ENCODE results near the gene GALM.

DNA sequence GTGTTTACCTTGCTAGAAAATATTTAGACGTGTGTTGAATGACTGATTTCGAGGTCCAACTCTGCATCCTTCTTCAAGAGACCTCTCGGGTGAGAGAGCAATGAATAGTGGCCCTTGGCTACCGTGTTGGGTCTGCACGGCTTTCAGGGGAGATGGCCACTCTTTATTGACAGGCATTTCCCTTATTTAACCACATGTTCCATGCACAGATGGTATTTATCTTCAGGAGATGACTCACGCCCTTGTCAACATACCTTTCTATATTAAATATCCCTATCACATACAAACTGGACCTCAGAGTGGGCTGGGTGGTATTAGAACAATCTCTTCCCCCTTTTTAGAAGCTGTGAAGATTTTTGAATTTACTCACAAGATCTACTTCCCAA, 109.5 kb upstream of the CDC42EP3 start:
- PRO-cap = no peak

DNA sequence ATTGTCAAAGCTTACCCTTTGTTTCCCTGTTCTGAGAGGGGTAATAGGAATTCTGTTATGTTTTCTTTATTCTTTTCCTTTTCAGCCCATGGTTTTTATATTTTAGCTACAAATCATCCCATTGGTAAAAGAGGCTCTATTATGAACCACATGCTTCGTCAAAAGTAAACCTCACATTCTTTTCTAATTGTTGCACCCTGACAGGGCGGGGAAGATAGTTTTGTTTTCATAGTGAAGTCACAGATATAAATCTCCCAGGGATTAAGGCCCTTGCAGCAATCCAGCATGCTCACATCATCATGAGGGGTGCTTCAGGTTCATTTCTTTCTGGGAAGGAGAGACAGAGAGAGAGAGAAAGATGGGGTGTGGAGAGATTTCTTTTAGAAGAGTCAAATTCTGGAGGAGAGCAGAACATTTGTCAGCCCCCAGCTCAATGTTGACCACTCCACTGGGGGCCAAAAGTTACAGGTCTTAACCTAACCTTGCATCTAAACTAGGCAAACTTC, 124.5 kb upstream of the CDC42EP3 start:
- PRO-cap = unidirectional peak, plus-strand start at position 292 of the sequence

GRCh38 chr2:37798642-37798919, 126.5 kb upstream of the RMDN2 start:
- PRO-cap = no peak

GRCh38 chr2:37923679-37924078, 1.4 kb upstream of the RMDN2 start:
- PRO-cap = unidirectional peak, plus-strand start at chr2:37923783

GRCh38 chr2:38122206-38122748, 46.3 kb upstream of the CYP1B1 start:
- PRO-cap = no peak

- PRO-cap = no peak
These were observed 70.6 kb upstream of the CYP1B1 start for GRCh38 chr2:38146147-38147361.

- PRO-cap = no peak
These were observed 102.1 kb upstream of the CYP1B1 start for GRCh38 chr2:38177902-38178647.

DNA sequence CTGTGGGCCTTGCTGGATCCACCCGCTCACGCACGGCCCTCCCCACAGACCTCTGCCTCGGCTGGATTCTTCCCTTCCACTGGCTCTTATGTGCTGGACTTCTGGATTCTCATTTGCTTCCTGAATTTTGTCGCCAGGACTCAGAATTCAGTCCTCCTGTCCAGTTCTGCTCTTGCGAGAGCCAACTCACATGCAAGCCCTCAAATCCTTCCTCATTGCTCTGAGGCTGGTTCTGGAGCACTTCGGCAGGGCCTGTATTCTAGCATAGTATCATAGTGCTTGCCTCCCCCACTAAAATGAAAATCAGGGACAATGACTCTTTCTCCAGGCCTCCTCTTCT, 115.5 kb downstream of the ATL2 start:
- PRO-cap = no peak

- PRO-cap = no peak
These were observed 30.7 kb downstream of the ATL2 start for GRCh38 chr2:38346318-38346734.

DNA sequence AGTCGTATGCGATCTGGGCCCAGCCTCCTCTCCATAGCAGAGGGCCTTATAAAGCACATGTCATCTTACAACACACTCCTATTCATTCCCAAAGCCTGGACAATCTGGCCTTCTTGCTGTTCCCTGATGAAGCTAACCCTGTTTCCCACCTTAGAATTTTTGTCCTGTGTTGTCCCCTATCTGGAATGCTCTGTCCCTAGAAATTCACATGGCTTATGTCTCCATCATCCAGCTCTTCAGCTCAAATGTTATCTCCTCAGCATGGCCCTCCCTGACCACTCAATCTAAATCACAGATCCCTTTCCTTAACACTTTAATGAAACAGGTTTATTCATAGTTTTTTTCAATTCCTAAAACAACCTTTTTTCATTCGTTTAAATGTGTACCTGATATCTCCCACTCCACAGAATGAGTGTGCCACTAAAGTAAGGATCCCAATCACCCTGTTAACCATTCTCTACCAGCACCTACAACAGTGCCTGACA, 29.8 kb downstream of the ATL2 start:
- PRO-cap = no peak

DNA sequence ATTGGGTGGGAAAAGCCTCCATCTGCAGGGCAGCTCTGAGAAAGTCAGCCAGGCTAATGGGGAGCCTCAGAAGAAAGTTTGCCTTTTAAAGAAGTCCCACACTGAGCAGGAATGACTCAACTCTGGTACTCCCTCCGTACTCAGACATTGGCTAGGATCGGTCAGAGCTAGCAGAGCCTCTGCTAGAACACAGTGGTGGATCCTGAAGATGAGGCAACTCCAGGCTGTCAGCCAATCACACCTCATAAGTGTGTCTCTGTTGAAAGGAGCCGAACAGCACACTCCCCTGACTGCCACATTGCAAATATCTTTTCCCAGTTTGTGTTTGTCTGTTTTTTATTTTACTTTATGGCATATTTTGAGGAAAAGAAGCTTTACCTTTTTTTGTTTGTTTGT, 96.9 kb downstream of the HNRNPLL start:
- PRO-cap = bidirectional peak, plus-strand start at position 164 of the sequence, minus-strand start at position 58 of the sequence

DNA sequence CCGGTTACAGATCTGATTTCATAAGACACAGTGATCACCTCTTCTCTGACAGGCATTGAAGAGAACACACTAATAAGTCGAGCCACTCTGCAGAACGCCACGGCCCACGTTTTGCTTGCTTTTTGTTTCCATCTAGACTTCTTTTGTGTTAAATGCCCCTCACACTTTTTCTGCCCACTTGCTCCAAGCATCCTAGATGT, 85.4 kb downstream of the HNRNPLL start:
- PRO-cap = no peak

GRCh38 chr2:38666046-38666980, at the start of gene GALM:
TSS of gene GALM (plus strand) at chr2:38666114.
- PRO-cap = unidirectional peak, plus-strand start at chr2:38666085; unidirectional peak, plus-strand start at chr2:38666117; bidirectional peak, plus-strand start at chr2:38666792, minus-strand start at chr2:38666802

DNA sequence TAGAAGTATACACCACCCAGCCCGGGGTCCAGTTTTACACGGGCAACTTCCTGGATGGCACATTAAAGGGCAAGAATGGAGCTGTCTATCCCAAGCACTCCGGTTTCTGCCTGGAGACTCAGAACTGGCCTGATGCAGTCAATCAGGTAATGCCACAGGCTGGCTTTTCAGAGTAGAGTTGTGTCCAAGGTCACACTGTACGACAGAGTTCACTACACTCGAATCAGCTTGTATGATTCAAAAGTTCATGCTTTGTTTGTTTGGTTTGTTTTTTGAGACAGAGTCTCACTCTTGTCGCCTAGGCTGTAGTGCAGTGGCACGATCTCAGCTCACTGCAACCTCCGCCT, 19.4 kb downstream of the SRSF7 start:
- PRO-cap = no peak

GRCh38 chr2:39299630-39300031, 137.5 kb downstream of the MAP4K3 start:
- PRO-cap = no peak

DNA sequence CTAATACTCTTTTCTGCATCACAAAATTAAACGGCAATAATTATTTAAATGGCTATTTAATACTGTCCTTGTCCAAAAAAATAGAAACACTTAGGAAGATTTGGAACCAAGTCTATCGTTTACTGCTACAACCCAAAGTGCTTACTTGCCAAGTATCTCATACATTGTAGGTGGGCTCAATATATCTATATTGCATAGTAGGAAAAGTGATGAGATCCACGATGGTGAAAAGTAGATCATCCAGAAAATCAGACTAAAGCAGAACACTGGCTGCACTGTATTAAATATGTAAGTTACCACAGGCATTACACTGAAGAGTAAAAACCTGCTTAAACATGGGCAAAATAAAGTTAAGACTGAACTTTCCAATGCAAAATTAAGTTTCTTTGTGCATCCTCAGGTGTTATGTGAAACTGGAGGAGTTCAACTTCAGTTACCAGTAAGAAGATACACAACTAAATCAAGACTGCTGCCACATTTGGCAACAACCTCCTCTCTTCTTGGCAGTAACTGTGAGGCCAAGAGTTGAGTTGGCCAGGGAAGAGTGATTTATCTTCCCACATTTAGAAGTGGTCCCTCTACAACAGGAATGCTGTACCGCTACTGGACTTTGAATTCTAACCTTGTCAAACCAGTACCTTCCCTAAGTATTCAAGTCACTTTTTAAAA, 1.4 kb downstream of the MAP4K3 start:
- PRO-cap = no peak

DNA sequence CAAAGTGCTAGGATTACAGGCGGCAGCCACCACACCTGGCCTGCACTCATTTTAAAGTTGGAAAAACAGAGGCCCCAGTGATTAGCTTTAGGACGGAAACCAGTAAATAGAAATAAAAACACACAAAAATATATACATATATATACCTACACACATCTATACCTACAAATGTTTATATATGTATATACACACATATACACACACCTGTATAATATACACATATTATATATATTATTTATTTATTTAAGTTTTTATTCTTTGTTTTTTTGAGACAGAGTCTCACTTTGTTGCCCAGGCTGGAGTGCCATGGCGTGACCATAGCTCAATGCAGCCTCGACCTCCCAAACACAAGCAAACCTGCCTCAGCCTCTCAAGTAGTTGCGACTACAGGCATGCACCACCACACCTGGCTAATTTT, 45.4 kb upstream of the MAP4K3 start:
- PRO-cap = no peak

DNA sequence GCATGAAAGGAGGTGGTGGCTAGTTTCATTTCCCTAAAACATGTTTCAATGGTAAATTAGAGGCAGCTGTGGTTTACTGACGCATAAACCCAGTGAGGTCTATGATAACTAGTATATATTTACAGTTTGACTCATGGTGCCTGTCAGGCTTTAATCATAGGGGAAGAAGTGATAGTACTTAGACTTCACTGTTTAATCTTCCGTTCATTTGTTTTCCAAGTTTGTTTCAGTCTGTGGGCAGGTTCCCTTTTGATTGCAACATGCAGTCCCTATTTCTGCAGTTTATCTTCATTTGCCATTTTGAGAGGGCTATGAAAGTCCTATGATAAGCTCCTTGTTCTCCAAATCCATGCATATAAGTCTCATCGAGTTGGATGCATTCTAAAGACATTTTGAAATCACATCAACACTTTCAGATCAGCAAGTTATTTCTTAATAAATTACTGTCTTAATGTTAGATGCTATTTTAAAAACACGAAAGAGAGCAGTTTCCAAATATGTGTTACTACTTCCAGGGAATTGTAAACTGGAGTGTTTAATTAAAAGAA, 55.2 kb upstream of the MAP4K3 start:
- PRO-cap = no peak

DNA sequence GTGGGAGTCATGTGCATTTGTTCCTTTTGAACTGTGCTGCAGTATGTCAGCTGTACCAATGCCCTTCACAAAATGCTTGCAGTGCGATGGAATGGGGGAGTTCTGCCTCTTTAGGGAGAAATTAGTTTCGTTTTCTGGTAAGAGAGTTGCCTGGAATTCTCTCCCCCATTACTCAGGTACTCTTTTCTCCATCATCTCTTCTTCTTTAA, 2.2 kb upstream of the THUMPD2 start:
- PRO-cap = no peak

- PRO-cap = no peak
These were observed 131.9 kb upstream of the THUMPD2 start for GRCh38 chr2:39911022-39911373.

Measured in vermiform appendix (tissue), 1 donor.